PFSK-1 (cell line): ENCODE results near the genes FAM169A, GCNT4, S100Z and AGGF1.

DNA sequence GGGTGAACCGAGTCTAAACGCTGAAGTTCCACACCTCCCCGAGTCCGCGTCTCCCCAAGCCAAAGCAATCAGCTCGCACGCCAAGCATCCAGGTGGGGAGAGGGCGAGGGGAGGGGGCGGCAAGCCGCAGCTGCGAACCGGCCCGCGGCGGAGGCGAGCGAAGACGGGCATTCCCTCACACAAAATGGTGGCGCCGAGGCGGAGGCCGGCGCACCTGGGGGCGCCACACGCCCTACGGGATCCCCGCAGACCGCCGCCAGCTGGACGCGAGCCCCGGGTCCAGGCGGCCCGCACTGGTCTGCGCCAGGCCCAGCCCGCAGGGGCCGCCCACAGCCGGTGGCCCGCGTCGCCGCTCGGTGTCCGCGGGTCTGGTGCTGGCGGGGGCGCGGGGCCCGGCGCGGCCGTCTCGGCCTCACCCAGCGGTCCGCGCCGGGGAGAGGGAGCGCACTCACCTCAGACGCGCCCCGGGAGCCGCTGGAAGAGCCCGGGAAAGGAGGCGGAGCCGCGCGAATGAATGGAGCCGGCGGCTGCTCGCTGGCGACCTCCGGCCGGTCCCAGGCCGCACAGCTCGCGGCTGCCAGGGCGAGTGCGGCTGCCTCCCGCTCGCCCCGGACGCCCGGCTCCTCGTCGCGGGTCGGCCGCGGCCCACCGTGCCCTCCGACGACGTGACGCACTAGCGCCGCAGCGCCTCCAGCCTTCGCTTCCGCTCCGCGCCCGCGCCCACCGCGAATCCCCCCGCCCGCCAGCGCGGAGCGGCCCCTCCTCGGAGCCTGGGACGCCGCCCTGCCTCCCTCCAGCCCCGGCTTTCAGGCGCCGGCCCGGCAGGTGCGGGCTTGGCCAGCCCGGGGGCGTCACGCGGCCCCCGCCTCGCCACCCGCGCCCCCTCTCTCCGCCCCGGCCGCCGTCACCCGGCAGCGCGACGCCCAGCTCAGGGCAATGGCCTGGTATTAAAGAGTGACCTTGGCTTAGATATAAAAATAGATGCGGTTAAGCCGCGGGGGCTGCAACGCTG is at the start of gene FAM169A:
TSS of gene FAM169A (minus strand) at position 675 of the 1,012 bp plus-strand sequence.
- RRBS = 15% methylated on average over 65 of the region's 138 CpGs

GRCh38 chr5:74931490-74931743 is 65.2 kb upstream of the FAM169A start:
- RRBS = no CpG with 5 or more reads among the region's 6 CpGs

DNA sequence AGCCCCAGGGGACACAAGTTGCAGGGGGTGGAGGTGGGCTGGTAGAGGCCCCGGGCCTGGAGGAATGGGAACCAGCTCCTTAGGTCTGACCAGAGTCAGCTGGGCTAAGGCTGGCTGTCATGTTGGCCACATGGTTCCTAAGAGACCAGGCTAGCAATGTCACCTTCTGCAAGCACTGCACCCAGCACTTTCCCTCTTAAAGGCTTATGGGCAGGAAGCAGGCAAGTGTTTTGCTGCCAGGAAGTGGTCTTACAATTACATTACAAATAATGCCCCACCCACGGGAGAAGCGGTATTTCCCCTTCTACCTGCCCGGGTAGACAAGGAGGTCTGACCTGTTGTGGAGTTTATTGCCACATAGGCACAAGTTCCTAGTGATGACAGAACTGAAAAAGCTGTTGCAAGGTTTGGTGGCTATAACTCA is 18.0 kb downstream of the GCNT4 start:
- RRBS = no CpG with 5 or more reads among the region's 4 CpGs

DNA sequence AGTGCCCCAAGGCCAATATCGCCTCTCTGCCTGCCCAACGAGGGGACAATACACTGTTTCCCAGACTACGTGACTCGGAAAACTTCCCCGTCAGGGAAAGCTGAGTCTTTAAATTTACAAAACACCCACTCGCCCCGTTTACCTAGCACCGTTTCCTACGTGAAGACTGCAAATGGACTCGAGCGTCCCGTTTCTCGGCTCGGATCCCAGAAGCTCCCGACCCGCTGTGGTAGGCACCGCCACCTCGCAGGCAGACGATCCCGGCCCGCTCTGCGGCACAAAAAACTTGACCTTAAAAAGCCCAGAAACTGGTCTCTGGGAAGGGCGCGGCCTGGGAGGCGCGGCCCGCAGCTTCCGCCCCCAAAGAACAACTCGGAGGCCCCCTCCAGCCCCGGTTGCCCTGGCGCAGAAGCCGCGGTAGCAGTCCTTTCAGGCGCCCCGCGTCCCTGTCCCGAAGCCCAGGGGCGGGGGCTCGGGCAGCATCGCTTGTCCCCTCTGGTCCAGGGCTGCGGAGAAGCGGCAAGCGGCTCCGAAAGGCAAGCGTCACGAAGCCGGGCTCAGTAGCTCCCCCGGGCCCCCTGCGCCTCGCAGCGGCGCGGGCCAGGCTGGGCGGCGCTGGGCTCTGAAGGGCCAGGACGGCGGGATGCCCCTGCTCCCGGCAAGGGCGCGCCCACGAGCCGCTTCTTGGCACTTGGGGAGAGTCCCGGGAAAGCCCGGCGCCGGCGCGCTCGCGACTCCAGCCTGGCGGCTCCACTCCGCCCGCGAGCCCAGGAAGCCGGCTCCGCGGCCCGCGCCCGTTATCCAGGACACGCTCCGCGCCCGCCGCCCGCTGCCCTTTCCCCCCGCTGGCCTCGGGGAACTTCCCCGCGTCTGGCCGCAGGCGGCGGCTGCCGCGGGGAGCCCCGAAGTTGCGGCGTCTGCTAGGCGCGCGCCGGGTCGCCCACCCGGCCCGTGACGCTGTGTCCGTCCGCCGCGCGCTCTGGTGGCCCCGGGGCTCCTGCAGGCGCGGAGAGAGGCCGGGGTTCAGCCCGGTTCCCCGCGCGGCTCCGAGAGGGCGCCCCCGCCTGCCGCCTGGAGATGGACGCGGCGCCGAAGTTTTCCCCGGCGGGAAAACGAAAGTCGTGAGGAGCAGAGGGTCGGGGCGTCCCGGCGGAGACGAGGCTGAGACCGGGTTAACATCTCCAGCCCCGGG is at the start of gene GCNT4:
TSS of gene GCNT4 (minus strand) at position 272 of the 1,192 bp plus-strand sequence.
- RRBS = 3% methylated on average over 53 of the region's 138 CpGs

DNA sequence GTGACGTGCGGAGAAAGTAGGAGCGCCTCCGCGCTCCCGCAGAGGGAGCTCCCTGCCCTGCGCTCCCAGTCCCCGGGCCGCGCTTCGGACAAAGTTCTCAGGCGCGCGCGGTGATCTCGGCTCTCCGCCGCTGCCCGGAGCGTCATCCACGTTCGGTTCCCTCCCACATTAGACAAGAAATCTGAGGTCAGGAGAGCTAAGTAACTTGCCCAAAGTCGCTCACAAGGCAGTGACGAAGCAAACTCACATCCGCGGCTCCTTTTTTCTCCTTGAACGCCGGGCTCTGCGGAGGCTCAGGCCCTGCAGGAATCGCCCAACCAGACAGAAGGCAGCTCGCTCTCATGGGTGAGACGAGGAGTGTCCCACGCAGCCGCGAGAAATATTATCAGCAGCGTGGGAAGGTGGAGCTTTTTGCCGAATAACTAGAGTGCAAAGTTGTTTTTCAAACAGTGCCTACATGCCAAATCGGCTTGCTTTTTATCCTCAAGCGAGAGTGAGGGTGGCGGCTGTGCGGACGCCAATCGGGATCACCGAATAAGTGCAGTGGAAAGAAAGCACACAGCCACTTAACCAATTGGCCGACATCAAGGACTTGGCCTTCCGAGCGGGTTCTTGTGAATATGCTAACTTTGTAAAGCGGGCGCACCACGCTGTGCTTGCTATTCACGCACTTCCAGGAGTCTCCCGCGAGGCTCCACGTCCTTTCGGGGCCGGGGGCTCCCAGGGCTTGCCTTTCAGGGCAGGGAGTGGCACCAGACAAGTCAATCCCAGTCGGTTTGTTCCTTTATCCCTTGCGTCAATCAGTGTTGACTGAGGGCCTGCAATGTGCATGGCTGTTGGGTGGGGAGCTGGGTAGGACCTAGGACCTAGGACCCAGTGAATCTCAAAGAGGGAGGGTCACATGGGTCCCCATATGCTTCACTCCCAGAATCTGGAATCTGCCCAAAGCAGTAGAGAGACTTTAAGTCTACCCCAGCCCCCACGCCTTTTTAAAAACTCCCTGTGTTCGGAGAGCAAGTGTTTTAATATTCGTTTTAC is 1.7 kb upstream of the GCNT4 start:
- RRBS = 8% methylated on average over 14 of the region's 61 CpGs

DNA sequence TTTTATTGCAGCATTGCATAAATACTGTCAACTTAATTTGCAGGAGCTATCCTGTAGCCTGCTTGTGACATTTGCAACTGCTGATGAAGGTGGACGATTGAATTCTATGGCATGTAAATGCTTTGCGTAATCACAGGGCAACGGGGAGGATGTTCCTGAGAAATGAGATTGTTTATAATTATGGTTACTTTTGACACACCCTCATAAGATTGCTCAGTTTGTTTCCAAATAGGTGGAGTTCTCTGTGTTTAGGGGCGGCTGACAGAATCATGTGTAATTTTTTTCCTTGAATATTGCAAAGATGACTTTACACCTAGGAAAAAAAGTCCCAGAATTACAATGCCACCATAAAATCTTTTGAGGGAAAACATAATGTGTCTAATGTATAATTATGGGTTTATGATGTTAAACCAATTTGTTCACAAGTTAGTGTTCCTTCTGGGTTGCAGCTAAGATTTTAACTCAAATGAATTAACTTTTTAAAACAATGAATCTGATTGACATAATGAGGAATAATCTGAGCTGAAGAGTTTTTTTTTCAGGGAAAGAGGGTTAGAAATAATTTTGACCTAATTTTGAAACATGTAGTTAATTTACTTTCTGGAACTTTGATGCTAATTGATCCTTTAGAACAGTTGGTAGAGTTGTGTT is 2.7 kb downstream of the HMGCR start:
- RRBS = no CpG with 5 or more reads among the region's 4 CpGs

GRCh38 chr5:75360741-75361743 is 24.0 kb downstream of the HMGCR start:
- RRBS = no CpG with 5 or more reads among the region's 5 CpGs

GRCh38 chr5:75364773-75365994 is 28.2 kb downstream of the HMGCR start:
- RRBS = no CpG with 5 or more reads among the region's 11 CpGs

DNA sequence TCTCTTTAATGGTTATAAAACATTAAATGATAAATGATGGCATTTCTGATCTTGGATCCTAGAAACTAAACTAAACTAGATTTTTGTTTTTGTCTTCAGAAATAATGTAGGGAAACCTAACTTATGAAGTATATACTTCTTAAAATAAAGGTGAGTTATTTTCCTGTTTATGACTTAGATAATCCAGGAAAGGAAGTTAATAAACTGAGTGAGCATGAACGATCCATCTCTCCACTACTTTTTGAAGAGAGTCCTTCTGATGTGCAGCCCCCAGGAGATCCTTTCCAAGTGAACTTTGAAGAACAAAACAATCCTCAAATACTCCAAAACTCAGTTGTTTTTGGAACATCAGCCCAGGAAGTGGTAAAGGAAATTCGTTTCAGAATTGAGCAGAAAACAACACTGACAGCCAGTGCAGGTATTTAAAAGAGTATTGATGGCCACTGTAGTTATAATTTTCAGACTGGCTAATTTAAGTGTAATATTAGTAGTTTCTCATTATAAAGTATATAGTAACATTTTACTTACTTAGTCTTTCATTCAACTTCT is 30.1 kb upstream of the ANKDD1B start:
- RRBS = no CpG with 5 or more reads among the region's 2 CpGs

DNA sequence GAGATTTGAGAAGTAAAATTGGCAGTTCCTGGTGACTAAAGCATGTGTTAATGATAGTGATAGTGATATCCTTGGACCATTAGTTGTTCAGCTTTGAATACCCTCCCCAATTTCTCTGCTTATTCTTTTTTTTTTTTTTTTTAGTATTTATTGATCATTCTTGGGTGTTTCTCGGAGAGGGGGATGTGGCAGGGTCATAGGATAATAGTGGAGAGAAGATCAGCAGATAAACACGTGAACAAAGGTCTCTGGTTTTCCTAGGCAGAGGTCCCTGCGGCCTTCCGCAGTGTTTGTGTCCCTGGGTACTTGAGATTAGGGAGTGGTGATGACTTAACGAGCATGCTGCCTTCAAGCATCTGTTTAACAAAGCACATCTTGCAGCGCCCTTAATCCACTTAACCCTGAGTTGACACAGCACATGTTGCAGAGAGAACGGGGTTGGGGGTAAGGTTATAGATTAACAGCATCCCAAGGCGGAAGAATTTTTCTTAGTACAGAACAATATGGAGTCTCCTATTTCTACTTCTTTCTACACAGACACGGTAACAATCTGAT is 469 bp upstream of the ANKDD1B start:
- RRBS = no CpG with 5 or more reads among the region's 9 CpGs

DNA sequence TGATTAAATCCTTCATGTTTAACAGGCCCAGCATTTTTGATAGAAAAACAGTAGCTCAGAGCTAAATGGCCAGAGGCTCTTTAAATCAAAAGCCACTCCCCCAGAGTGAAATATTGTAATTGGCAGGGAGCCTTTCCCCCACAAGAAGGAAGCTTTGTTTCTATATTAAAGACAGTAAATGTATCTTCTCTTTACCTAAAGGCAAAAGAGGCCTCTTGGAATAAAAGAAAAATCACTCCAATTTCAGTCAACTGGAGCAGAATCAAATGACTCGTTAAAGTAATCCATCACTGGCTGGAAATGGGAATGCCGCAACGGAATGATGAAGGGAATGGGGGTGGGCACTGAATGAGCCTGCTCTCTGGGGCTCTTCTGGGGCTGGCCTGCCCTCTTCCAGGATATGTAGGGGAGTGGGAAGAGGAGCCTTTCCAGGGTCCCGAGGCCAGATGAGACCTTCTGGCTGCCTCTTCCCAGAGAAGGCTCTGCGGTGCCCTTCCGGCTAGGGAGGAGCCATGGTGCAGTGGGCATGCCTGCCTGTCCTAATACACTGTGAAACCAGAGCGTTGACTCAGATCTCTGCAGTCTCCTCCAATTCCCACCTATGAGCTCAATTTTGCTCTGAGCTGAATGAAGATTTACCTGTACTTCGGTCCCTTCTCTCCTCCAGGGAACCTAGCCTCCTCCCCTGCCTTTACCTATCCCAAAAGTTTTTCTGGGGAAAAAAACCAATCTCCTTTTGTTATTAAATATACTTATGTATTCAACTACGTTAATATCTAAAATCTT is 45.3 kb downstream of the ANKDD1B start:
- RRBS = no CpG with 5 or more reads among the region's 9 CpGs

DNA sequence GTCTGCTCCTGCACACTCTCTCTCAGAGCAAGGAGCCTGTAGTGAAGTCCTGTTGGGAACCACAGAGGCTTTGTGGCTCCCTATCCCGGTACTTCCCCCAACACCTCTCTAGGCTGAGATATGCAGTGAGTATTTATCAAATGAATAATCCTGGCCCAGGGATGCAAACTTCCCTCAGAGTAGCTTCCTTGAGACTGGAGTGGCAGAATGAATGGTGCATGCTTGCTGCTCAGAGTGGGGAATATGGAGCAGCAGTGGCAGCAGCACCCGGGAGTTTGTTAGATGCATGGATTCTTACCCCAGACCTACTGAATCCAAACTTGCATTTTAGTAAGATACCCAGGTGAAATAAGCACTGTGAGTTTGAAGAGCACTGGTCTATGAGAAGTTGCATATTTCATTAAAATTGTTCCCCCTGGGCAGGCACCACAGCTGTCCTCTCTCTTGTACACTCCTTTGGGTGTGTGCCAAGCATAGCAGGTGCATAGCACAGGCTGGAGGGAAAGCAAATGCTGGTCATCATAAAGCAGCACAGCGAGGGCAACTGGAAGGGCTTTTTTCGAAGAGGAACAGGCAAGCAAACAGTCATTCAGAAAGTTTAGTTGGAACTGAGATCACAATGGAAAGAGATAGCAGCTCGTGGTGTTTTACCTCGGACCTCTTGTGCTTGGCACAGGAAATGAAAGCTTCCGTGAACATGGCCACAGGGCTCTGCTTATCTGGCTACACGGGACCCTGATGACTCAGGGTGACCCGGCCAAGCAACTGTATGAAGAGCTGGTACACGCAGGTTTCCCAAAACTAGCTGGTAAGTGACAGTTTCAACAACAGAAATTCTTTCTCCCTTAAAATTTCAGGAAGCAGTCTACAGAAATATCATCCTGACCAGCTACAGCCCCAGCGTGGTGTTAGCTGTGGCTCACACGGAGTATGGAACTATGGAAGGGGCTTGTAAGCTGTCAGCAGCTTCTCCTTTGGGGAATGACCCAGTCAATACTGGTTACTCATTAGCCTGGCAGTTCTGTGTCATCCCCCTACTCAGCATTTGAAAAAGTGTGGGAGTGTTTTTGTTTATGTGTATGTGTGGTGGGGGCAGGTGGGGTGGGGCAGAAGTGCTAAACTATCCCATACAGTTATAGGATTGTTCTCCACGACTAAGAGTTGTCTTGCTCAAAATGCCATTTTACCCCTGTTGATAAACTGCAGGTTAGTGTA is 48.3 kb downstream of the POC5 start:
- RRBS = no CpG with 5 or more reads among the region's 13 CpGs

DNA sequence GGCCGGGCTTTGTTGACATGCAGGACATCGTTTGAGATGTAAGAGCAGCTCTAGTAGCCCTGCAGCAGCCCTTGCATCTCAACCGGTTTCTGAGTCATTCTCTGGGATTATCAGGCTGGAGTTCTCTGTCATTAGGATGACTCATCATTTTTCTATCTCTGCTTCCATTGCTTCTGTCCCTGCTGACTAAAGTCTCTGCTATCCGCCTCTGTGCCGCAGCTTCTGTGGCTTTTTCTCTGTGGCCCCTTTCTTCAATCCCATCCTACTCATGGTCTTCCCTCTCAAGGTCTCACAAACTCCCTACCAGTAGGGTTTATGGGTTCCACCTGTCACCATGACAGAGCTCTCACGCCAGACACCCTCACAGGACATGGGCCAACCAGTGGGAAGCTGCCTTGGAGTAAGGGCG is 30.4 kb upstream of the IQGAP2 start:
- RRBS = 12% methylated on average over 3 of the region's 7 CpGs

GRCh38 chr5:76473579-76474095 is 70.6 kb downstream of the IQGAP2 start:
- RRBS = no CpG with 5 or more reads among the region's 3 CpGs

DNA sequence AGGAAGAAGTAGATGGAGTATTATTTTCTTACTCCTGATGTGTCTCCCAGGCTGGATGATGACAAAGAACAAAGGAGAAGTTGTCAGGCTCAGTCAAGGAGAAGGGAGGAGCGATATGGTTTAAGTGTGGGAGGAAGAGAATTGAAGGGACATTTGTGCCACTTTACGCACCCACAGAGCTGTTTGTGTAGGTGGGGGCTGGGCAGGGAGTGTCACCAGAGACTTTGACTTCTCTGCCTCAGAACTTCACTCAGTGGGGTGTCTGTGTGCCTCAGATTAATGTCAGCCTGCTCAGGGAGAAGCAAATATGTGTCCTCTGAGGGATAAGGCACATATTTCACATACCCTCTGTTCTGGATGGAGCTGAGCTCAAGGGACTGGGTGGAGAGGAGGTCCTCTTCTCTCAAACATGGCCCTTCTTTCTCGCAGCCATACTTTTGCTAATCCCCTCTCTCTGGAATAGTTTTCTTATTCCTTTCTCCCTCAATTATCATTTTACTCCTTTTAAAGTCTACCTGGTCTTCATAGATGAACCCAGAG is 76.9 kb downstream of the IQGAP2 start:
- RRBS = no CpG with 5 or more reads among the region's 3 CpGs

- RRBS = 2% methylated on average over 20 of the region's 49 CpGs
Observed at GRCh38 chr5:76819486-76820407, 917 bp downstream of the F2RL1 start.

DNA sequence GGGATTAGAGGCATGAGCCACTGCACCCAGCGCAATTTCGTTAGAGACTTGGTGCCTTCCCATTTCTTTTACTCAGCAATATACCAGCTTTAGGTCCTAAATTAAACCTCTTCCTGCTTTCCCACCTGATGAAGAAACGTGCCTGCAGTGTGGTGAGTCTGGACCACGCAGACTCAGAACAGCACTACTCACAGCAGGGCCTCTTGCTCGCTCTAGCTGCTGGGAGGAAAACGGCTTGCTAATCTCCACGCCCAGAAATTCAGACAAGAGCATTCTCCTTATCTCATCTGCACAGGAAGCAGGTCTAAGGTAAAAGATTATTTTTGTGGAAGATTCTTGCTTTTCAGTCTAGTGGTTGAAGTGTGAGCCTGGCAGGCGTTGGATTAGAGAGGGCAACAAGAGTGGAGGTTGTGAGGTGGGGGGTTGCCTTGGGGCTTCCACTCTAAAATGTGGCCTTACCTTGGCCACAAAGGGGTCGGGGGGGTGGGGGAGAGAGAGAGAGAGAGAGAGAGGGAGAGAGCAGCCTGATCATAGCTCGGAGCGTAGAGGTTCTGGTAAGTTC is at the start of gene S100Z:
TSS of gene S100Z (plus strand) at position 168 of the 562 bp plus-strand sequence.
- RRBS = no CpG with 5 or more reads among the region's 11 CpGs

DNA sequence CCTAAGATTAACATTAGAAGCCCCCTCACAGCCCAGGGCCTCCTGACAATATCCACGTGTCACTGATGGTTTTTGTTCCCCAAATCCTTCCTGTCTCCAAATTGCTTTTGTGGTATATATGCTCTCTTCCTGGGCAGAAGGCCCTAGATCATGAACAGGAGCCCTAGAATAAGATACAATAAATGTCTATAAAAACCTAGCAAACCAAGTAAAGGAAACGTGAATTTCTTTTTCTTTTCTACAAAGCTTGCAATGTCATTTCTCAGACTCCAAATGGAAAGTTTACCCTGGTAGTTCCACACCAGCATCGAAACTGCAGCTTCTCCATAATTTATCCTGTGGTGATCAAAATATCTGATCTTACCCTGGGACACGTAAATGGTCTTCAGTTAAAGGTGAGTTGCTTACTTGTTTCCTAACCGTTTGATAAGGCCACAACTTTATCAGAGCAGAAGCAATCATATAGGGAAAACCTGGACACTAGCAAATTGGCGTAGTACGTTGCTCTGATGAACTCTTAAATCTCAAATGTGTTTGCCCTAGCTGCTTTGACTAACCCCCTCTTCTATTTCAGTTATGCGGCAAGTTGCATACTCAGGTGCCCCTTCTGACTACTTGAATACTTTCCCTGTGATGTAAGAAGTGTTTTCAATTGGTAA is 5.8 kb downstream of the CRHBP start:
- RRBS = no CpG with 5 or more reads among the region's 8 CpGs

DNA sequence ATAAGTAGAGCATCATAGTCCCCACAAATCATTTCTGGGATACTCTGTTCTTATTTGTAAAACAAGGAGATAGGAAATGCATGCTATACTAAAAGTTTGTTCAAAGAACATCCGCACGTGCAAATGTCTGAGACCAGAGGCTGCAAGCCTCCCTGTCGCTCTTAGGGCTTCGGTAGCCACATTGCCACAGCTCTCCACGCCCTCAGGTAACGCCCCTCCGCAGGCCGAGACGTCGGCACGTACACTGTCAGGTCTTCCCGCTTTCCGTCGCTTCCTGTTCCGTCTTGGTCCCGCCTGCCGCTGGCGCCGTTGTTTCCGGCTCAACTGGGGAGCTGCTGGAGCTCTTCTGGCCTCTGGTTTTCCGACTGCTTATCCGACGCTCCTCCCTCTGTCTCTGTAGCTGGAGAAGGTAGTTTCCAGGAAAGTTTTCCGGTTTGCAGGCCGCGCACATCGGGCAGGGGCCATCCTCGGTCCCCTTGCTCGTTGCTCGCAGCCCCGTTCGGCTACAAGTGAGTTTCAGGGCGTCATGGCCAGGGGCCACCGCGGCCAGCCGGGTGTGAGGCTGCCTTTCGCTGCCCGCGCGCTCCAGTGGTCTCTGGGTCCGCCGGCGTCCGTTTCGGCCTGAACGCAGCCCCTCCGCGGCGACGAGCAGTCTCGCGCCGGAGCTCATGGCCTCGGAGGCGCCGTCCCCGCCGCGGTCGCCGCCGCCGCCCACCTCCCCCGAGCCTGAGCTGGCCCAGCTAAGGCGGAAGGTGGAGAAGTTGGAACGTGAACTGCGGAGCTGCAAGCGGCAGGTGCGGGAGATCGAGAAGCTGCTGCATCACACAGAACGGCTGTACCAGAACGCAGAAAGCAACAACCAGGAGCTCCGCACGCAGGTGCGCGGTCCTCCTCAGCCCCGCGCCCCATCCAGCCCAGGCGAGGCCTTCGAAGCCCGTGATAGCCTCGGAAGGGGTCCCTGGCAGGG is at the start of gene AGGF1:
TSS of gene AGGF1 (plus strand) at position 306 of the 967 bp plus-strand sequence.
- RRBS = under 1% methylated on average over 26 of the region's 82 CpGs

- RRBS = no CpG with 5 or more reads among the region's 5 CpGs
Observed at GRCh38 chr5:77053907-77054314, 23.7 kb downstream of the AGGF1 start.